Helper T cell (primary cell): Measurements from ENCODE around the gene RASA2.

GRCh38 chr3:138944237-138944756 lies 2.6 kb downstream of the FOXL2 start:
- PRO-cap, 2 experiments = no peak in any of the 2 experiments

DNA sequence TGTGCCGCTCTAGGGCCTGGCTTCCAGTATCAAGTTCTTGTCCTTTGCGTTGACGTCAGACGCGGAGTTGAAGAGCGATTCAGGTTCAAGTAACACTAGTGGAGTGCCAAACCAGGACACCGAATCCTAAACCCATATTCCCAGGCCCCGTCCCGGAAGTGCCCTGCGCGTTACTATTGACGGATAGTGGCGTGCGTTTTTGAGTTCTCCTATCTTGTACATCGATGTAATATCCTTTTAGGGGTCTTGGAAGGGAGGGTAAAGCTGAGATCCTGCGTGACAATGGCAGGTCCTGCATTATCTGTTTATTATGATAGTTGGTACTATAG lies 348 bp upstream of the PRR23C start:
- PRO-cap, 2 experiments = no peak in any of the 2 experiments

- PRO-cap, 2 experiments = no peak in any of the 2 experiments
These were observed 44.4 kb upstream of the MRPS22 start for GRCh38 chr3:139299306-139299930.

GRCh38 chr3:139373116-139373515 lies 16.3 kb downstream of the COPB2 start:
- PRO-cap, 2 experiments = no peak in any of the 2 experiments

GRCh38 chr3:139447924-139448556 lies 28.3 kb downstream of the RBP2 start:
- PRO-cap, 2 experiments = no peak in any of the 2 experiments

- PRO-cap, 2 experiments = no peak in any of the 2 experiments
These were observed 4.2 kb downstream of the RBP1 start for GRCh38 chr3:139534949-139536131.

DNA sequence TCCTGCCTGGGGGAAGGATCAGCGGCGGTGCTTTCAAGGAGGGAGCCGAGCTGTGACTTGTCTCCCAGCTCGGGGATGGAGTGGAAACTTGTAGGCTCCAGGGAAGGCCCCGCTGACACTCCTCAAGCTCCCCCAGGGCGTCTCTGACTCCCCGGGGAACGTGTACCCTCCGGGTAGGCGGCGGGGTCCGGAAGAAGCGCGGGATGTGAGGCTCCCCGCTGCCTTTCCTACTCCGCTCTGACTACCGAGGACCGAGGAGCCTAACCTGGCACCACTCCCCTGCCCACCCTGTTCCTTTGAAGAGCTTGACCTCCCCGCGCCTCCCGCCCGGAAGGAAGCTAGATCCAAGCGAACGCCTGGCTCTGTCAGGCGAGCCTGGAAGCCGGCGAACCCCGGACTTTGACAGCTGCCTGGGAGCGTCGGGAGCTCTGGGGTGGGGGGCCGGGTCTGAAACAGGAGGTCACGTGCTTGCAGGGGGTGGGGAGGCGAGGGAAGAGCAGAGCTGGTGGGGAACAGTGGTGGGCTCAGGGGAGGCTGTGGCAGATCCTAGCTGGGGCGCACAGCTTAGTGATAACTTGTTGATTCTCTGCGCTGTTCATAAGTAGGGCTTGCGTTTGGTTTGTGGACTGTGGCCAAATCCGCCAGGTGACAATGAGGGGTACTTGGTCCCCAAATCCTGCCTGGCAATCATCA lies 1.0 kb downstream of the CLSTN2 start:
- PRO-cap, 2 experiments = no peak in any of the 2 experiments

GRCh38 chr3:140945844-140947079 lies 4.6 kb downstream of the SLC25A36 start:
- PRO-cap, 2 experiments = no peak in any of the 2 experiments

DNA sequence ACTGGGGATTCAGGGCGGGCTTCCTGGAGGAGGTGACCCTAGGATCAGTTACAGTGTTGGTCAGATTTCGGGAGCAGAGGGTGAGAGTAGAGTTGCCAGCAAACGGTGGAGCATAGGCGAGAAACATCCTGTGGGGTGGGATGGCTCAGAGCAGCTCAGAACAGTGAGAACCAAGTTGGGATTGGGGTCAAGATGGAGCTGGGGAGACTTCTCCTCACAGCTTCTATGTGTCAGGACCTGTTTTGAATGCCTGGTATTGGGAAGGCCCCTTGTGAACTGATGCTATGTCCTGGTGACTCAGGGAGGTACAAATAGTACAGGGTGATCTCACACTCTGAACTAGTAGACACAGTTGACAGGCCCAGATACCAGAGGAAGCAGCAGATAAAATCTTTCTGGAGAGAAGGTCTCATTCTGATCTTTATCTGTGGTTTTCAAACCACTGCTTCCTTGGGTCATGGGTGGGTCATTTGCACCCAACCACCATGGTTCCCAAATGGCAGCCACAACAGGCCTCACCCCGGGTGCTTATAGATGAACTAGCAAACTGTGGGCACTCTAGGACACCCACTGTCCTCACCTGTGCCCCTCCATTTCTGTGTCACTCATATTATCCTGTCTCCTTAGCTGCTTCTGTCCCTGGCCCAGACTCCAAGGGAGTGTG lies 43.3 kb downstream of the PXYLP1 start:
- PRO-cap, 2 experiments = no peak in any of the 2 experiments

- PRO-cap, 2 experiments = no peak in any of the 2 experiments
These were observed 63.2 kb downstream of the PXYLP1 start for GRCh38 chr3:141294775-141295229.

DNA sequence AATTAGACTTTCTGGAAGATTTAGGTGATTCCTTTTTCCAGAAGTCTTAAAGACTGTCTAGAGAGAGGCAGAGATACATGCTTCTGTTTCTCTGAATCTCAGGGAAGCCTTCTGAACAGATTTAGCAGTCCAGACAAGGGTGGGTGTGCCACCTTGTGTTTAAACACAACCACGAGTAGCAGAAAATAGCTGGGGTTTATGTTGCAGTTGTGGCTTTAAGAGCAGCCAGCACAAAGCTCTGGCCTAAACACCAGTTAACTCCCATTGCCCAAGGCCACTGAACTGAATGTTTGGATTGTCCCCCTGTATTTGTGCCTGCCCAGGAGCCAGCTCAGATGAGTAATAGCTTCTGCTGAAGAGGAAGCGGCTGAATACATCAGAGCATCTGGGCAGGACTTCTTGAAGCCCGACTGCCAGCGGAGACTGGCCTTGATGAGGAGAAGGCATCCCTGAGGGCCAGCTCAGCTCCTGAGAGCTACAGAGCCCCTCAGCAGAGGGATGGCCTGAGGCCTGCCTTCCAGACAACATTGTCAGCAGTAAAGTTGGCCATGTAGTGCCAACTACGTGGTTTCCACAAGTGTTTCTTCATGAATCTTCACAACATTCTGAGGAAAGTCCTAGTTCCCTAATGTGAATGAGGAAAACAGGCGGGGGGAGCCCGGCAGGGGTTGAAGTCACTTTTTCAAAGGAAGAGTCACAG lies 65.9 kb upstream of the ZBTB38 start:
- PRO-cap, 2 experiments = no peak in any of the 2 experiments

DNA sequence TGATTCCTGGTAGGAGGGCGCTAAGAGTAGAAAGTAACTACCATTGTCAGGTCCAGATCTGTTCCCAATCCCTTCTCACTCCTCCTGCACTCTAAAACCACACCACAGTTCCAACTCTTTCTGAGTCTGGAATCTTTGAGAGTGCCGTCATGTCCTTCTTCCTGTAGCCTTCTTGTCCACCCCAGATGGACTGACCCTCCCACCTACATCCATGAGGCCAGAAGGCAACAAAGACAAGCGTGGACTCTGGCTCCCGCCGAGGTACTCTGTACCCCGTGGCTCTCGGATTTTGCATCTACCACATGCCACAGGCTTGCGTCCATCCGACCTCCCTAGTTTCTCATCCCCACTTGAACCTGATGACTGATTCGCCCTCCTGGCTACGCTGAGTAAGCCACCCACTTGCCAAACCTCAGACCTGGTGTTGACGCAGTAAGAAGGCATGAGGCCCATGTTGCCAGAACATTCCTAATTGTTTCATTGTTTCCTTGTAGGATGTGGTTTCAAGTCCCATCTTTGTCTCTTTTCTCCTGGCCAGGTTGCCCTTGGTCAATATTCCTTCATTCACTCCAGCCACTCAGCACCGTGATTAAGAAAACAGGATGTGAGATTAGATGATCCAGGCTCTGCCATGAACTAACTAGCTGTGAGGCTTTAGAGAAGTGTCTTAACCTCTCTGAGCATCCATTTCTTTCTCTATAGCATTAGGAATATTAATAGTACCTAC lies 1.1 kb upstream of the ZBTB38 start:
- PRO-cap, 2 experiments = no peak in any of the 2 experiments

DNA sequence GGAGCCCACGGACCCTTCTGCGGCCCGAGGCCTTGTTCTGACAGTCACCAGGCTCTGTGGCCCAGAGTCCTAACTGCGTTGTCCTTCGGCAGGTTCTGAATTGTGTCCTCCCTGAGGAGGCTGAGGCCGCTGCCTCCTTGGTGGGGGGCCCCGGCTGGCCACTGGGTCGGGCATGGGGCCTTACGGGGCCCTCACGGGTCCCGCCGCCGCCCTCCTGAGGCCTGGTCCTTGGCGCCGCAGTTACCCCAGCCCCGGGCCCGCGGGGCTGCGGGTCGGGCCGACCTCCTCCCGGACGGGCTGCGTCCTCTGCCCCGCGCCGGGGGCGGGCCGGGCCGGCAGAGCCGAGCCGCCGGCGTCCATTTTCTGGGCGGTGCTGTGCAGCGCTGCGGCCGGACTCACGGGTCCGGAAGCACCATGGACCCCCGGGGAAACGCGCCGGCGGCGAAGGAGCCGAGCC lies 33.7 kb downstream of the ZBTB38 start:
- PRO-cap, 2 experiments = peak in 2 of 2 experiments; most common plus-strand start position 412 of the sequence (in 1); most common minus-strand start position 308 of the sequence (in 2)

DNA sequence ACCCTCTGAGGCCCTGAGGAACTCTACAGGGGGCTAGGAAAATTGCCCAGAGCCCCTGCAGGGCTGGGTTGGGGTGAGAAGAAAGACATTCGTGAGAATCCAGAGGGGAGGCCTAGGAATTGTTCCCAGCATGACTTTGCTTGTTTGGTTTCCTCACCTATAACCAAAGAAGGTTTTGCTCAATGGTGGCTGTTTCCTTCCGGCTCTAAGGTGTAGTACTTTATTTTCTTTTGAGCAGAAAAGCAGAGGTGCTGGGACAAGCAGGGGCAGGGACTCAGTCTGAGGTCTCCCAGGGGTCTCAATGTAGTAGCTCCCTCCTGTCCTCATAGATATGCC lies 41.5 kb downstream of the ZBTB38 start:
- PRO-cap, 2 experiments = peak in 1 of 2 experiments; most common plus-strand start position 245 of the sequence (in 1)

DNA sequence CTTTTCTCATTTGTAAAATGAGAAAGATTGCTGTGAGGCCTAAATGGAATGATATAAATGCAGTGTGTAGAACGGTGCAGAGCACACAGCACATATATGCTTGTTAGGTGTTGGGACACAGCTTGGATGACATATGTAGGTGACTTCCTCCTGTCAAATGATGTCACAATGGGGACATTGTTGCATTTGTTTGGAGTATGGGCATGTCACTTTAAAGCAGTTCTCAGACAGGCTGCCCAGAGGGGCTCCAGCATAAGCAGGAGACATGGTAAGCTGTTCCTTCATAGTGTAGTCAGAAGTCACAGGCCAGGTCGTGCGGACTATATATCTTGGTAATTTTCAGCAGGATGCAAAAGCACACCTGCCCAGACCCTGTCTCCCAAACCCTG lies 57.6 kb downstream of the ZBTB38 start:
- PRO-cap, 2 experiments = no peak in any of the 2 experiments

- PRO-cap, 2 experiments = no peak in any of the 2 experiments
These were observed 55.1 kb upstream of the RASA2 start for GRCh38 chr3:141431388-141432446.

DNA sequence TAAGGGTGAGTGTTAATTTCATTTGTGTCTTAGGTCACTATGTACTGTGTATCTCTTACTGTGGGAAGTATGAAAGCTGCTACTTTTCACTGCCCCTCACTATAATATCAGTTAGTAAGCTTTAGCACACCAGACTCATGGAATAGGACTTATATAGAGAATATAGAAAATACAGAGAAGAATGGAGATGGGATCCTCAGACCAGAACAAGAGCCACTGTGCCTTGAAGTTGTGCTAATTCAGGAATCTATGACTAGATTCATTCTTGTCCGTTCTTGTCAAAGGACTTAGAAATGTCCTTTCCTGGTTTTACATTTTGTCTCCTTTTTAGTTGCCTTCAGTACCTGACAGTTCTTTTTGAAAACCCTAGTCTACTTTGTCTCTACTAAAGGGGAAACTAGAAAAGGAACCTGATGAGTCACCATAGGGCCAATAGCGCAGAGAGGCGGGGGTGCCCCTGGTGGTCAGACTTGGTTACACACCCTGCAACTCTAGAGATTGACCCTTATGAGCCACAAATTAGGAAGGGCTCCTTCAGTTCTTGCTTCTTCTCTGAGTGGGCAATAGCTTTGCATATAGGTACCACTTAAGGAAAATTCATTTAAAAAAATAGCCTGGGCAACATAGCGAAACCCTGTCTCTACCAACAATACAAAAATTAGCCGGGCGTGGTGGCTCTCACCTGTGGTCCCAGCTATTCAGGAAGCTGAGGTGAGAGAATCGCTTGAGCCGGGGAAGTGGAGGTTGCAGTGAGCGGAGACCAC lies 45.5 kb upstream of the RASA2 start:
- PRO-cap, 2 experiments = no peak in any of the 2 experiments

GRCh38 chr3:141456258-141456851 lies 30.5 kb upstream of the RASA2 start:
- PRO-cap, 2 experiments = no peak in any of the 2 experiments

DNA sequence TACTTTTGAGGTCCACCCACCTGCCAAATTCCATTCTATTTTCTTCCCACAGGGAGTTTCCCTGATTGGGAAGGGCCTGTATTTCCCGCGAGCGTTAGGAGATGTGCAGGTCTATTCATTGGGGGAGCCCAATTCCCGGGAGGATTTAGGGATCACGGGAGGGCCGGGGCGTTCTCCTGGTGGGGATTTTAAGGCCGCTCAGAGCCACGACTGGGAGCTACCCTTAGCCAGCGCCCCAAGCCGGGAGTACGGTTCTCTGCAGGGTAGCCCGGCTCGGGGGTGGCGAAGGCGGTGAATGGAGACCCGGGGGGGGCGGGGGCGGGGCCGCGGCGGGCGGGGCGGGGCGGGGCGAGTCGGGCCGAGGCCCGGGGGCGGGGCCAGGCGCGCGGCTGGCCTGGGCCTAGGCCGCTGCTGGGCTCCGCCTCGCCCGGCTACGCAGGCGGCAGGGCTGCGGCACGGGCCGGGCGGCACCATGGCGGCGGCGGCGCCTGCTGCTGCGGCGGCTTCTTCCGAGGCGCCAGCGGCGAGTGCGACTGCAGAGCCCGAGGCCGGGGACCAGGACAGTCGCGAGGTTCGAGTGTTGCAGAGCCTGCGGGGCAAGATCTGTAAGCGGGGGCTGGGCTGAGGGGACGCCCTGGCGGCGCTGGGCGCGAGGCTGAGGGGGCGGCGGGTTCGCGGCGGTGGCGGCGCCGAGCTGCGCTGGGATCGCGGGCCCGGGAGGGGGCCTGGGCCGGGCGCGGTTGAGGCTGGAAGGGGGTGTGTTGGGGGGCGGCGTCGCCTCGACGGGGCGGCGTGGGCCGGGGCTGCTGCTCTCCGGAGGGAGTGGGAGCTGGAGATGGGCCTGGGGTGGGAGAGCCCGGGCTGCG lies at the start of gene RASA2:
Gene RASA2, plus strand, starts transcription at position 416 of the 866 bp plus-strand sequence.
- PRO-cap, 2 experiments = peak in 2 of 2 experiments; most common plus-strand start position 473 of the sequence (in 2); most common minus-strand start position 248 of the sequence (in 2)

GRCh38 chr3:141549460-141550324 lies 62.9 kb downstream of the RASA2 start:
- PRO-cap, 2 experiments = no peak in any of the 2 experiments